ENCODE measurements around a stretch of chr6.

GRCh38 chr6:14621953-14622414, 504.4 kb downstream of the CD83 start:
- PRO-cap, result no peak
- RAMPAGE, long total RNA, 4 experiments, result no peak in any of the 4 experiments

DNA sequence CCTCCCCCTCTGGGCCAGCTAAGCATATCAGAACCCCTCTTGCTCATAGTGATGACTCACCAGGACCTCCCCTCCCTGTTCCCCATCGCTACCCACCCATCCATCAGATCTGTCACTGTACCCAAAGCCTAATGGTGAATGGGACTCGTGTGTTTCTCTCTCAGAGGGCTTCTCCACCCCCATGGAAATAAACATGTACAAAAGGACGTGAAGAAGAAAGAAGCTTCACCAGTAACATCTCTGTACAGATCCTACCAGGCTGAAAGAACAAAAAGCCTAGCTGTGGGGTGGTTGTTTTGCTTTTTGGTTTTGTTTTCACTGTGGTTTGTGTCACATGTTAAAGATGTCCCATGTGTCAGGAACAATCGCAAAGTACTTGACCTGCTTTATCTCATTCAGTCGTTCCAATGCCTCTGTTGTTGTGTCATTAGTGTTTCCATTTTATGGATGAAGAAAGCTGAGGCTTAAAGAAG, 518.5 kb downstream of the CD83 start:
- PRO-cap, result no peak
- RAMPAGE, long total RNA, 4 experiments, result no peak in any of the 4 experiments

DNA sequence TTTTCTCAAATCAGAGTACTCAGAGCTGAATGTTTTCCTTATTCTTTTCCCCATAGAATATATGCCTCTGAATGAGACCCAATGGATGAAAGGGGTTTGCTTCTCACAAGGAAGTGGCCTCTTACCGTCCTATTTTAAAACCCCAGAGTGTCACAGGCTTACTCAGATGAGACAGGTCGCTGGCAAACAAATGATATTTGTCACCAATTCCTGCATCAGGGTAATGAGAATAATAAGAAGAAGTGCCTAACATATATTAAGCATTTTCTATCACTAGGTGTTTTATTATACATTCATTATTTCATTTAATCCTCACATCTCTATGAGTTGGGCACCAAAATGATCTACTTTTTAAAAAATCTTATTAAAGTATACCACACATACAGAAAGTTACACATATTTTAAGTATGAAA, 538.7 kb downstream of the CD83 start:
- PRO-cap, result no peak
- RAMPAGE, long total RNA, 4 experiments, result no peak in any of the 4 experiments

DNA sequence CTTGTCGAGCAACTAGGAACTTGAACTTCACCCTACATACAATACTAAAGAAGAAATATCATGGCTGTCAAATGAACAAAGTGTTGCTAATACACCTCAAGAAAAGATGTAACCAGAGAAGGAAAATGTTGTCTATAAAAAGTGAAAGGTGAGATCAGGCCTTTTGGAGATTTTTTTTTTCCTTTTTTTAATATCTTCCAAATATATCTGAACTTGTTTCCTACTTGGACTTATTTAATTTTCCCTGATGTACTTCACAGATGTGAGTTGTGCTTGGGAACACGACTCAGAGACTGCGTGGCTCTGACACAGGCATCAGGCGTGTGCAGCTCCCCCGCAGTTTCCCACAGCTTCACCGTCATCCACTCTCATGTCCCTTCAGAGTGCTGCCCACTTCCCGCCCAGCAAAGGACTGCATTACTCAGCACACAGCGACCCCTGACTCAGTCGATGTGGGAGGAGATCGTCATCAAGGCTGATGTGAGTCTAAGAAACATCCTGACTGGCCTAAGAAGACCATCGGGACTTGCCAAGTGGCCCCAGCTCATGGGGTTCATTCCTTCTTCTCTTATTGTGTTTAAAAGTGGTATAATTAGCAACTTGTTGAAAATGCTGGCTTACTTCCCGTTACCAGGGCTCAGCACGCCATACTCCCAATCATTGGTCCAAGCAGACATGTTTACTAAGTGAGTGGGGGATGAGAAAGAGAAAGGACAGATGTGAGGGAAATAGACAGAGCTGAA, 539.5 kb upstream of the JARID2 start:
- PRO-cap, result bidirectional peak, plus-strand start at position 519 of the sequence, minus-strand start at position 346 of the sequence
- RAMPAGE, long total RNA, 4 experiments, result no peak in any of the 4 experiments

DNA sequence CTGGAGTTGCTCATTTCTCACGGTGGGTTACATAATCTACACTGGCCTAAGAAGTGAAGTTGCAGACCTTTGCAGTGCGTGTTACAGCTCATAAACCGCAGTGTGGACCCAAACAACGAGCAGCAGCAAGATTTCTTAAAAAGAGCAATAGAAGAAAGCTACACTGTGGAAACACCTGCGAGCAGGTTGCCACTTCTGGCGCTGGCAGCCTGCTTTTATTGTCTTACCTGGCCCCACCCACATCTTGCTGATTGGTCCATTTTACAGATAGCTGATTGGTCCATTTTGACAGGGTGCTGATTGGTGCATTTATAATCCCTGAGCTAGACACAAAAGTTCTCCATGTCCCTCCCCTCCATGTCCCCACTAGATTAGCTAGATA, 462.9 kb upstream of the JARID2 start:
- PRO-cap, result no peak
- RAMPAGE, long total RNA, 4 experiments, result no peak in any of the 4 experiments

DNA sequence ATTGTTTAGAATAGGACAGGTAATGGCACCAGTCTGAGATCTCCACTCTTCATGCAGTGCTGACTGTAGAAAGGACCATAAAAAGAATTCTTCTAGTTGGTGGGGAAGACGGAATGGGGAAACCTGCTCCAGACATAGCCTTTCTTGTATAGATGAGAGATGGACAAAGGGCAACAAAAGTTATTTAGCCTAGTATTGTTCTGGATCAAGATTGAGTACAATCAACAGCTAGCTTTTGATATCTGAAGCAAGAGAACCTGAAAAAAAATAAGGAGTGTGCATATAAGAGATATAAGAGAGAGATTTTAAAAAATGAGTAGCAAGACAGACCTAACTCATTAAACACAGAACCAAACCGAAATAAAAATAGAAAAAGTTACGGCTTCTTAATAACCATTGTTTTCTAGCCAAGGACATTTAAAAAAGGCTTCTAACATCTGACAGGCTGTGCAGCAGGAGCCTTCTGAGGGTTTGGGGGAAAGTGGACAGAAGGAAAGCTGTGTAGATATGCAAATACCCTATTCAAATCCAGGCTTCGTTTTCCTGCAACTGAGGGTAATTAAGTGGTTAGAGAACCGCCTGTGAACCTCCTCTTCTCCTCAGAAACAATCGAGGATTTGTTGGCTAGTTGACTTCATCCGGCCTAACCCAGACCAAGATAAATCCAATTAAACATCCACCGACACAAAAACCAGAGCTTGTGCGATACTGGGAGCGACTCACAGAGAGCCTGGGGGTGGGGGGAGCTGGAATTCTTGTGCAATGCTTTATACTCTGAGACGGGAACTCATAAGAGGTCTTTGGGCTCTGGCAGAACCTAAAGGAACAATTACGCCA, 430.0 kb upstream of the JARID2 start:
- PRO-cap, result no peak
- RAMPAGE, long total RNA, 4 experiments, result no peak in any of the 4 experiments

- PRO-cap, result no peak
- RAMPAGE, long total RNA, 4 experiments, result no peak in any of the 4 experiments
These were observed 228.5 kb upstream of the JARID2 start for GRCh38 chr6:15017238-15017816.

- PRO-cap, result no peak
- RAMPAGE, long total RNA, 4 experiments, result no peak in any of the 4 experiments
These were observed 97.6 kb upstream of the JARID2 start for GRCh38 chr6:15148140-15148814.

DNA sequence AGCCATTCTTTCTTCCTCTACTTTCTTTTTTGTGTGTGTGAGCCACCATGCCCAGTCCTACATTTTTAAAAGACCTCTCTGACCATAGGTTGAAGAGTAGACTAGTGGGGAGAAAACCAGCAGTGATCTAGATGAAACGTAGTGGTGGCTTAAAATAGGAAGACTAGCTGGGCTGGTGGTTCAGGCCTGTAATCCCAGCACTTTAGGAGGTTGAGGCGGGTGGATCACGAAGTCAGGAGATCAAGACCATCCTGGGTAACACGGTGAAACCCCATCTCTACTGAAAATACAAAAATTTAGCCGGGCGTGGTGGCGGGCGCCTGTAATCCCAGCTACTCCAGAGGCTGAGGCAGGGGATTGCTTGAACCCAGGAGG, 34.8 kb upstream of the JARID2 start:
- PRO-cap, result no peak
- RAMPAGE, long total RNA, 4 experiments, result no peak in any of the 4 experiments

- PRO-cap, result unidirectional peak, plus-strand start at chr6:15244941; bidirectional peak, plus-strand start at chr6:15245008, minus-strand start at chr6:15245018
- RAMPAGE, long total RNA, 4 experiments, result no peak in any of the 4 experiments
These were observed 1.1 kb upstream of the JARID2 start for GRCh38 chr6:15244622-15245262.

GRCh38 chr6:15246340-15246950, 576 bp downstream of the JARID2 start:
- PRO-cap, result bidirectional peak, plus-strand start at chr6:15246527, minus-strand start at chr6:15246251
- RAMPAGE, long total RNA, 4 experiments, result no peak in any of the 4 experiments

- PRO-cap, result no peak
- RAMPAGE, long total RNA, 4 experiments, result no peak in any of the 4 experiments
These were observed 27.1 kb downstream of the JARID2 start for GRCh38 chr6:15272996-15273321.

DNA sequence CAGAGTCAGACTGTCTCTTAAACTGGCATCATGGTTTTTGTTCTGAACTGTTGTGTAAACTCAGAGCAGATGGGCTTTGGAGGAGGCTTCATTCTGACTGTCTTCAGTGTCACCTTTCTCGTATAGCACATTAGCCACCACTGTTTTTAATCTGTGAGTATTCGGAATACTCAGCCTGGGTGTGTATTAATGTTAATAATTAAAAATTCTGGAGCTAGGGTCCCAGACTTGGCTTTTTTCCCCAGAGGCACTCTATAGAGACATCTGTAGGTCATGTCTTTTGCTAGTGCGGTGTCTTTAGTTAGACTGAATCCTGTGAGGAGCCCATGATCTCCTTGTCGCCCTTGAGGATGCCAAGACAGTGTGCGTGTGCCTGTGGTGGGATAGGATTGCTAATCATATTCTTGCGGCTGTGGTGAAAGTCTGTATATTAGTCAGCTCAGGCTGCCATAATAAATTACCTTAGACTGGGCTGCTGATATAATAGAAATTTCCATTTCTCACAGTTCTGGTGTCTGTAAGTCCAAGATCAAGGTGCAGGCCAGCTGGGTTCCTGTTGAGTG, 141.1 kb downstream of the JARID2 start:
- PRO-cap, result no peak
- RAMPAGE, long total RNA, 4 experiments, result no peak in any of the 4 experiments

DNA sequence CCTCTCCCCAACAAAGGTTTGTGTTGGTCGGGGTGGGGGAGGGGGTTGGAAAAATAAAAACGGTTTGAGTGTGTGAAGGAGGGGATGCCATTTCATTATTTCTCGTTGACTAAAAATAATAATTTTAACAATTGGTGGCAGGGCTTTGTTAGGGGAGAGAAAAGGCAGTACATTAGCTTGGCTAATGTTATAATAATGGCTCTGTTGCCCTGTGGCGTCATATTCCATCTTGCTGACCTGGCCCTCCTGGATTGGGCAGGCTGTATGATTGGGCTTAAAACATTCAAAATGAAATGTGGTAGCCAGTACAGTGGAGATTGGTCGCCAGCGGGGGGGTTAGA, 159.7 kb downstream of the JARID2 start:
- PRO-cap, result no peak
- RAMPAGE, long total RNA, 4 experiments, result no peak in any of the 4 experiments

DNA sequence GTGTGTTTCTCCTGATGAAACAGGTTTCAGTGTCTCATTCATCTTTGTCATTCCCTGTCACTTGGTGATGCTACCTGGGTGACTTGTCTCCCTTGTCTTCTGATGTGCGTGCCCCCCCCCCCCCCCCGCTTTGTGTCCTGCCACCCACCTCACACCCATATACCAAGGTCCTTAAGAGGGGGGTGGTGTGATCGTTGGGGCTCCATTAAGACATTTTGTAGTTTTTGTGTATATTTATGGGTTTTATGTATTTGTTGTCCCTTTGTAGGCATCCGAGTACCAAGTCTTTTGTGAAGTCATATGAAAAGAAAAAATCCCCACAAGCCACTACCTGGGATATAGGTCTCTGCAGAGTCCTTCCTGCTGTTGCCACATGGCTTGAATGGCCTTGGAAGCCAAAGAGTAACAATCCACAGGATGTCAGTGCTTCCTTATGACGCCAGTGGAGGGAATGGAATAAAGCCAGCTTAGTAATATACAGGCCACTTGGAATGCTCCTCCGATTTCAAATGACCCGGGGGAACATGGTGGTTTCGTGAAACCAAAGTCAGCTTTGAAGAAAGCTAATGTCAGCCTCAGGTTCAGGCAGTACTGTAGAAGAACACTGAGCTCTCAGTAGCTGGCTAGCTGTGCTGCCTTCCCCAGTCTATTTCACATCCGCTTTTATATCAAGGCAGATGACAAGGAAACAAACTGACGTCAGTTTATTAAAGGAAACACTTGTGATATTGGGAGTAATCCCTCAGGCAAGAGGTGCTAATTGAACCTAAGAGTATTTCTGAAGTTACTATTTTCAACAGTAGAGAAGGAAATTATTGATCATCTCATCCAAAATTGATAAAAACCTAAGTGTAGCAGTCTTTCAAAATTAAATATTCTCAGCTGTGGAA, 189.2 kb downstream of the DTNBP1 start:
- PRO-cap, result no peak
- RAMPAGE, long total RNA, 4 experiments, result no peak in any of the 4 experiments

GRCh38 chr6:15474371-15474796, 188.4 kb downstream of the DTNBP1 start:
- PRO-cap, result no peak
- RAMPAGE, long total RNA, 4 experiments, result no peak in any of the 4 experiments

DNA sequence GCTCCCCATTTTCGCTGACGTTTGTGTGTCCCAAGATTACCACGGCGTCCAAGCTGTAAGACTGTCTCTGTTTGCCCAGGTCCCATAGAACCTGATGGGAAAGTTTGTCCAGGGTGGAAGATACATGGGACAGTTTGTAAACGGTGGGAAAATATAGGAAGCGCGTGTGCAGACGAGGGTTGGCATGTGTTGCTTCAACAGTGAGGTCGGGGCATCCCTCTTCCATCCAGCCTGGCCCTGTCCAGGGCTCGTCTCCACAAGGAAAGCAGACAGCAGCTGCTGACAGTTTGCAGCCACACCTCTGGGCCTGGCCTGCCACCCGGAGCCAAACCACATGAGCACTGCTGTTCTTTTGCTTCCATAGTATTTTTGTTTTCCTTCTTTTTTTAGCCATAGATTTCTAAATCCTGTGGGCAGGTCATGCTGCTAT, 167.6 kb downstream of the DTNBP1 start:
- PRO-cap, result no peak
- RAMPAGE, long total RNA, 4 experiments, result no peak in any of the 4 experiments

GRCh38 chr6:15509259-15510150, 153.3 kb downstream of the DTNBP1 start:
- PRO-cap, result no peak
- RAMPAGE, long total RNA, 4 experiments, result start-site peak on the plus strand in 1 of 4 experiments, at chr6:15509046-15509713 at its widest, 9 reads per replicate

DNA sequence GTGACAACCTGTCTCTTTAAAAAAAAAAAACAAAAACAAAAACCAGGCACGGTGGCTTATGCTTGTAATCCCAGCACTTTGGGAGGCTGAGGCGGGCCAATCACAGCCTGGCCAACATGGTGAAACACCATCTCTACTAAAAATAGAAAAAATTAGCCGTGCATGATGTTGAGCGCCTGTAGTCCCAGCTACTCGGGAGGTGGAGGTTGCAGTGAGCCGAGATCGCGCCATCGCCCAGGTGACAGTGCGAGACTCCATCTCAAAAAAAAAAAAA, 147.2 kb downstream of the DTNBP1 start:
- PRO-cap, result no peak
- RAMPAGE, long total RNA, 4 experiments, result no peak in any of the 4 experiments

- PRO-cap, result no peak
- RAMPAGE, long total RNA, 4 experiments, result no peak in any of the 4 experiments
These were observed 140.3 kb downstream of the DTNBP1 start for GRCh38 chr6:15522581-15522955.

Measured in Peyer's patch (tissue), 4 donors.